A172 (cell line): ENCODE results near the gene KCNG3.

DNA sequence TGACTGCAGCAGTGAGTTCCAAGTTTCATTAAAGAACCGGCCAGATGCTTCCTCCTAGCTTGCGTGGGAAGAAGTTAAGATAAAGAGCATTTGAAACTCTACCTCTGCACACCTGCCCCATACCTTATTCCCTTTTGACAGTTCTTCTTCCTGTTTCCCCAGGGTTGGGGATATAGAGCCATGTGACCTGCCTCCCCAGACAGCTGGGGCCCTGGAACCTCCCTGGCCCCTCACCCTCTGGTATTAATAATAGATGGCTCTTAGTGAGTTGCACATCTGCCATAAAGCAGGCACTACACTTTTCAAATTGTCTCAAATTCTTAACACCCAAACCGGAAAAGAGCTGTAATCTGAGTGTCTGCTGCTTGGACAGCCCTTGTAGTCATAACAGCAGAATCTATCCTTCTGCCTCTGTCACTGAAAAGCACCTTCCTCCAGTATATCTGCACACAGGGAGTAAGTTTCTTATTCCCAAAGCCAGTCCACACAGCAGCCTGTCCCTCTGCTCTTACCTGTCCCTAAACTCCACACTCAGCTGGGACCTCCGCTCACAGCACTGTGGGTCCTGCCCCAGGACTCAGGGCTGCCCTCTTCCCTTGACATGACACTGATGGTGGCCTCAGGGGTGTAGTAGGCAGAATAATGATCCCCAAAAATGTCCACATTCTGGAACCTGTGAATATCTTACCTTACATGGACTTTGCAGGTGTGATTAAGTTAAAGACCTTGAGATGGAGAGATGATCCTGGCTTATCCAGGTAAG is 39.9 kb upstream of the EML4 start:
- RAMPAGE, long total RNA: no peak

- RAMPAGE, long total RNA: no peak
Measured at GRCh38 chr2:42163544-42163812, 5.7 kb upstream of the EML4 start.

DNA sequence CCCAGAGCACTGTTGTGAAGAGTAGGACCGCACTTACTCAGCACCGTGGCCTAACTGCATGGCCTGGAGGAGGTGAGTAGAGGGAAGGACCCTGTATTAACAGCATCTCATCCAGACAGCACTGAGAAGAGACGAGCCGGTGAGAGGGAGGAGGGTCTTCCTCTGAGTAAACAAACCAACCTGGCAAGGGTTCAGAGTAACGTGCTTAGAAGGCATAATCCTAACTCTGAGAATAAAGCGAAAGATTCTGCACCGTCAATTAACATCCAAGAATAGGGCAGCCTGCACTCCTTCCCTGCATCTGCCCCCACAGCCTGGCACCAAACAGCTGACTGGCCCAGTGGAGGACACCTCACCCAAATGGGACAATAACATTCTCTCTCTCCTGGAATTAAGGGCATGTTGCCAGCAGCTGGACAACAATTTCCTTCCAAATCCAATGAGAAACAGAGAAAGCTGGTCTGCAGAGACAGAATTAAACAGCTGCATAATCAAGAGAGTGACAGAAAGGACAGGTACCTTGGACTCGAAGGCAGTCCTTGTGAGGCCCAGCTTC is 15.2 kb downstream of the COX7A2L start:
- RAMPAGE, long total RNA: no peak

DNA sequence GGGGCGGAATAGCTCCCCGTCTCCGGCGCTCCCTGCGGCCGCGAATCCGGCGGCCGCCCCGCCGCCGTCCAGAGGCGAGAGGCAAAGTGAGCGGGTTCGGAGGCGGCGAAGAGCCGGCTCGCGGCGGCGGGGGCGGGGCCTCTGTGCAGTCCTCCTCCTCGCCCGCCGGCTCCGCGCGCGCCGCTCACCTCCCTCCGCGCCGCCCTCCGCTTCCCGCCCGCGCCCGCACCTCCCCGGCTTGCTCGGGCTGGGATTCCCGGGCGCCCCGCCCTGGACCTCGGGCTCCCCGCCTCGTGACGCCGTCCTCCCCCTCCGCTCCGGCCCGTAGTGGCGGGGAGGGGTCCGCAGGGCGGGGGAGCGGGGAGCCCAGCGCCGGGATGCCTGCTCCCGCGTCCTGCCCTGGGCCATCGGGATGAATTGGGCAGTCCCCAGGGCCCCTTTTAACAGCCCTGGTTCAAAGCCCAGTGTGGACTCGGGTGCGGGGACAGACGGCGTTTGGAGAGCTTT is at the start of gene KCNG3:
Gene KCNG3, minus strand, starts transcription at position 88 of the 507 bp plus-strand sequence.
- RAMPAGE, long total RNA: no peak

DNA sequence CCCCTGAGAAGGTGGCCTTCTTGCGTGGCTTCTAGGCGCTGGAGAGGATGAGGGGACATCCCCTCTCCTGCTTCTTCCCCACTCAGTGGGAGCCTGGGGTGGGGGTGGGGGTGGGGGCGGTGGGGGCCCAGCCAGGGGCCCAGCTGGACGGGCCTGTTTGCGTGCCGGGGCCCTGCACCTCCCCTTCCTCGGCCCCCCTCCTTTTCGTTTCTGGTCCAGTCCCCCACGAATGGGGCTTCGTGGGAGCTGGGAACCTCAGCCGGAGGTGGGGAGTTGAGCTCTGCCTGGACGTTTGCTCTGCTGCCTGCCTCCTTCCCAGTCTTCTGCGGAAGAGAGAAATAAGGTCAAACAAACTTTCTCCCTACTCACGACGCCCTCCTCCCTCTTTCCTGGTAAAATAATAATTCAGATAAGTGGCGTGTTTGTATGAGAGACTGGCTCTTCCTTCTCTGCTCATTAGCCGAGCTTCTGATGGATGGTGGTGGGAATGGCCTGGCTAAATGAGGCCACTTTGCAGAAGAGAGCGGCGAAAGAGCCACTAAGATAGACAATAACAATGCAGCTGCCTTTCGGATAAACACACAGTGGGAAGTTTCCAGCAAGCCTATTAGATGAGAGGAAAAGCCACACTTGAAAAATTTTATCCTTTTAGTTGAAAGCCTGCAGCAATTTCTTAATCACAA is 803 bp downstream of the MTA3 start:
- RAMPAGE, long total RNA: no peak

DNA sequence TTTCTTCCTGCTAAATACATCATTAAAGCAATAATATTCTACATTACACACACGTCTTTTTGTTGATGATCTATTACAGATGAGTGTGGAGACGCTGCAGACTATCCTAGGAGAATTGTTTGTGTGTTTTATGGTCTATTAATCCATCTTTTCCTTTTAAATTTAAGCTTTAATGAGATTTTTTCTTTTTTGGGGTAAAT is 94.4 kb downstream of the OXER1 start:
- RAMPAGE, long total RNA: no peak

- RAMPAGE, long total RNA: no peak
Measured at GRCh38 chr2:42809015-42809524, 16.7 kb upstream of the HAAO start.

GRCh38 chr2:42856967-42857564 is 64.7 kb upstream of the HAAO start:
- RAMPAGE, long total RNA: no peak

- RAMPAGE, long total RNA: no peak
Measured at GRCh38 chr2:43042085-43042411, 184.4 kb downstream of the ZFP36L2 start.

DNA sequence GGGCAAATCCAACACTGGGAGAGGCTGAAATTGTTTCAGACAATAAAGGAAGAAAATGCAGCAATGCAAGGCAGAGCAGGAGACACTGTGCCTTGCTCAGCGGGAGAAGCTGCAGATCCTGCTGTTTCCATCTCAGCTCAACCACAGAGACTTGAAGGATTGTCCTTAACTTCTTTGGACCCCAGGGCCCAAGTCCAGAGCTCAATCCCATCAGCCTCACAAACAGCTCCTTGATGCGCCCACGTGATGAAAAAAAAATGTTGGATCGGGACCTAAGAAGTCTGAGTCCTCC is 175.7 kb downstream of the ZFP36L2 start:
- RAMPAGE, long total RNA: no peak

- RAMPAGE, long total RNA: no peak
Measured at GRCh38 chr2:43071584-43071966, 154.8 kb downstream of the ZFP36L2 start.

- RAMPAGE, long total RNA: no peak
Measured at GRCh38 chr2:43074877-43075693, 151.3 kb downstream of the ZFP36L2 start.

GRCh38 chr2:43082425-43082870 is 144.0 kb downstream of the ZFP36L2 start:
- RAMPAGE, long total RNA: no peak

- RAMPAGE, long total RNA: no peak
Measured at GRCh38 chr2:43162272-43162634, 64.2 kb downstream of the ZFP36L2 start.

DNA sequence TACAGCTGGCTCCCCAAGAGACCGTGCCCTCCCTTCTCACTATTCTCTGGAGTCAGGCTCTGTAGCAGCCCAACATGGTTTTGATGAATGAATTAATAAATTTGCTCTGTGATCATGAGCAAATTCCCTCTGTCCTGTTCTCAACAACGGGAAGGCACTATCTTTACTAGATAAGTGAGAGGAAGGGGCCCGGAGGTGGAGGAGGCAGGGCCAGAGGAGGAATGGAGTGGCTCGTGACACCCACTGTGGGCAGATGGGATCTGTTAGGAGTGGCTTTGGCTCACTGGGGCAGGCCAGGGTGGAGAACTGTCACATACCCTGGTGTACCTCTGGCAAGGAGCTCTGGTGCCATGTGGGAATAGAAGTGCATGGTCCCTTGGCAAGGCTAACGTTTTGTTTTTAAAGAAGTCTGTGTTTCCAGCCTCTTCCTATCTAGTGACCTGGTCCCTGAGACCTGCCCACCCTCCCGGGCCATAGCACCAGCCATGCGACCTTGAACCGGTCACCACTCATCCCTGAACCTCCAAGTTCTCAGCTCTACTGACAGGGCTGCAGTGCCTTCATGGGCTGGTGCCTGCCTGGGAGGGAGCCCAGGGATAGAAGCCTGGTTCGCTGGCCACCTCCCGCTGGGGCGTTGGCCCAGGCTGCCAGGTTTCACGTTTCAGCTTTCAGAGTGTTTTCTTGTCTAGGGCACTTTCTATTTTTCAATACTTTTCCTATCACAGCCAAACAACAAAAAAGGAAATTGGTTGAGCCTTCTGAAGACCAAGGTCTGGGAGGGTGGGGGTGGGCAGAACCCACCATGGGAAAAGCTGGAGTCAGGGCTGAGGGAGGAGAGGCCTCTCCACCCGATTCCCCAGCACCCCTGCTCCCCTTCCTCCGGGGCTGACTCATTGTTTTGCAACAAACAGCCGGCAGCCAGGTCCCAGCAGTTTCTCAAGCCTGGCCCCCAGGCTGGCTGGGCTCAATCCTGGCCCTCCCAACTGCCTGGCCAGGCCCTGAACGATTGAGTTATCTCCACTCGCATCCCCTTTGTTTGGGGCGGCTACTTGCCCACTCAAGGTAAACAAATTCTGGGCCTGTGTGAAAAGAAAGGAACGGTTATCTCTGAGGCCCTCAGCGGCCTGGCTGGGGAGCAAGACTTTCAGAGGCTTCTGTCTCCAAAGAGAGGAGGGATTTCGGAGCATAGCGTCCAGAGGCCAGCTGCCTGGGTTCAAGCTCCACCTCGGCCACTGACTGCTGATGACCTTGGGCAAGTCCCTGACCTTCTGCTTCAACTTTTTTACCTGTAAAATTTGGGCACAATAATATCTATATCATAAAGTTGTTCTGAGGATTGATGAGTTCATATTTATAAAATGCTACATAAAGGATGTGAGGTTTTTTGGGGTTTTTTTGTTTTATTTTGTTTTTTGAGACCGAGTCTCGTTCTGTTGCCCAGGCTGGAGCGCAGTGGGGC is 47.7 kb downstream of the ZFP36L2 start:
- RAMPAGE, long total RNA: no peak

DNA sequence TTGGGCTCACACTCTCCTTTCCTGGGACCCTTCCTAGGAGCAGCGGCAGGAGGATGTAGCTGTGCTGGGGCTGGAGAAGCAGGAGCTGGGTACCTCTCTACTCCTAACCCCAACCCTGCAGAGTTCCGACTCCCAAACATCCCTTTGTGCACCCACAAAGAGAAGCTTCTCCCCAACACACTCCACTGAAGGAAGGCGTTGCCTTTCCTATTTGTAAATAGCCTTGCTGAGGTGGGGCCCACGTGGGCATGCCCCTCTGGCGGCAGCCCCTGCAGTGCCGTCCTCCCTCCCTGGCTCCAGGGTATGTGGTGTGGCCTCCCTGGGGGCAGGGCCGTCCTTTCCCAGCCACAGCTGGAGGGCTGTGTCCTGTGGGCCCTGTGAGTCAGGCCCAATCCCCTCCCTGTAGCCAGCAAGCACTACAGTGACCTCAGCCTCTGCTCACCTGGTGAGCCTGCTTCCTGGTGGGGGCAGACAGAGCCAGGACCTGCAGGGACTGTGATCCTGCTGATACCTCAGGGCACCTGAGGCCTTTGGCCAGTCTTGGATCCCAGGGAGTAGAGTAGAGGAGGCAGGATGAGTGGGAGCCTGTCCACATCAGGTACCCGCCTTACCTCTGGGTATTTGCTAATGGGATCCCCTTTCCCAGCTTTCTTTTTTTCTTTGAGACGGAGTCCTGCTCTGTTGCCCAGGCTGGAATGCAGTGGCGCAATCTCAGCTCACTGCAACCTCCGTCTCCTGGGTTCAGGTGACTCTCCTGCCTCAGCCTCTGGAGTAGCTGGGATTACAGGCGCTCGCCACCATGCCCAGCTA is 26.5 kb downstream of the ZFP36L2 start:
- RAMPAGE, long total RNA: no peak

DNA sequence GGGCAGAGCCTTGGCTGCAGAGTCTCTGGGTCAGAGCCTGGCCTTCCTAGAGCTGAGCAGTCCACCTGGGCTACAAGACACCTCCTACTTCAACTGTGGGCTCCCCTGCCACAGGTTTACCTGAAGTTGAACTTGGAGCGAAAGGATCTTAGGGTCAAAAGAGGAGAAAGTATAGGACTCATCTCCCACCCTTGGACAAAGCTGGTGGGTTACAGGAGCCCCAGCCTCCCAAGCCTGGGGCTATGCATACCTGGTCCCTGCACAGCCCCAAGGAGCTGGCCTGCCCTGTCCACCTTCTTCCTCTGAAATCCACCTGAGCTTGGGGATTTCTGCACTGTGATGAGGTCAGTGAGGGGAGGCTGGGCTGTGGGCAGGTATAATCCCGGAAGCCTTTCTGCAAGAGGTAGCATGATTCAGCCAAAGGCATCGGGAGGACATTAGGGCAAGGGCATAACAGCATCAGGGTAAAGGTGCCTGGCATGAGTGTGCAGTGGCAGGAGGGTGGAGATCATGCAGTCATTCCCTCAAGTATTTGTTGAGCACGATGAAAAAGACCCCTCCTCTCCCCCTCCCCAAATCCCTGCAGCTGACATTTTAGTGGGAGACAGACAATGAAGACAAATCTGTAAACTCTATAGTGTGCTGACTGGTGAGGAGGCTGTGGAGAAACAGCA is 18.9 kb downstream of the ZFP36L2 start:
- RAMPAGE, long total RNA: no peak

DNA sequence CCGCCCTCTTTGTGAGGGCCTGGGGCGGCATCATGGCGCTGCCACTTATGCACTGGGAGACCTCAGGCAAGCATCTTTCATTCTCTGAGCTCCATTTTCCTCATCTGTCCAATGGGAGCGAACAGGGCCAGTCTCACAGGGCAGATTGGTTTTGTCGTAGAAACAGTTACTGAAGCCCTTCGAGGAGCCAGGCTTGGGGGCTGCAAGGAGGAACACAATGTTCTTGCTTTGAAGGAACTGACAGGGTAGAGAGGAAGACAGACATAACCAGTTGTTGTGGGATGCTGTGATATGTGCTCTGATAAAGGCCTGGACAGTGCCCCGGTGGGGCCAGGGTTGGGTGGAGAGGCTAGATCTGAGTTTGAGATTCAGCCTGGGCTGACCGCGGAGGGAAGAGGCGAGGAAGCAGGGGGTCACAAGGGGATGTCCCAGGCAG is 14.1 kb downstream of the ZFP36L2 start:
- RAMPAGE, long total RNA: no peak

GRCh38 chr2:43219192-43219358 is 7.3 kb downstream of the ZFP36L2 start:
- RAMPAGE, long total RNA: no peak

DNA sequence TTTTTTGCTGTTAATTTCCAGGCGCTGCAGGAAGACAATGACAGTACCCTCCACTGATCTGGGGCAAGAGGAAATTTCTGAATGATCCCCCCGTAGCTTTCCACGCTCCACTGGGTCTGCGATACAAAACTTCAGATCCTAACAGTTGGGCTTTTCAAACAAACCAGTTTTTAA is 5.7 kb downstream of the ZFP36L2 start:
- RAMPAGE, long total RNA: no peak